NALM6 (cell line): Measurements from ENCODE around the gene C1orf127.

GRCh38 chr1:9388295-9388813 lies 95.7 kb downstream of the SPSB1 start:
- PRO-cap: no peak

- PRO-cap: no peak
These were observed 86.7 kb upstream of the SLC25A33 start for GRCh38 chr1:9452349-9453117.

DNA sequence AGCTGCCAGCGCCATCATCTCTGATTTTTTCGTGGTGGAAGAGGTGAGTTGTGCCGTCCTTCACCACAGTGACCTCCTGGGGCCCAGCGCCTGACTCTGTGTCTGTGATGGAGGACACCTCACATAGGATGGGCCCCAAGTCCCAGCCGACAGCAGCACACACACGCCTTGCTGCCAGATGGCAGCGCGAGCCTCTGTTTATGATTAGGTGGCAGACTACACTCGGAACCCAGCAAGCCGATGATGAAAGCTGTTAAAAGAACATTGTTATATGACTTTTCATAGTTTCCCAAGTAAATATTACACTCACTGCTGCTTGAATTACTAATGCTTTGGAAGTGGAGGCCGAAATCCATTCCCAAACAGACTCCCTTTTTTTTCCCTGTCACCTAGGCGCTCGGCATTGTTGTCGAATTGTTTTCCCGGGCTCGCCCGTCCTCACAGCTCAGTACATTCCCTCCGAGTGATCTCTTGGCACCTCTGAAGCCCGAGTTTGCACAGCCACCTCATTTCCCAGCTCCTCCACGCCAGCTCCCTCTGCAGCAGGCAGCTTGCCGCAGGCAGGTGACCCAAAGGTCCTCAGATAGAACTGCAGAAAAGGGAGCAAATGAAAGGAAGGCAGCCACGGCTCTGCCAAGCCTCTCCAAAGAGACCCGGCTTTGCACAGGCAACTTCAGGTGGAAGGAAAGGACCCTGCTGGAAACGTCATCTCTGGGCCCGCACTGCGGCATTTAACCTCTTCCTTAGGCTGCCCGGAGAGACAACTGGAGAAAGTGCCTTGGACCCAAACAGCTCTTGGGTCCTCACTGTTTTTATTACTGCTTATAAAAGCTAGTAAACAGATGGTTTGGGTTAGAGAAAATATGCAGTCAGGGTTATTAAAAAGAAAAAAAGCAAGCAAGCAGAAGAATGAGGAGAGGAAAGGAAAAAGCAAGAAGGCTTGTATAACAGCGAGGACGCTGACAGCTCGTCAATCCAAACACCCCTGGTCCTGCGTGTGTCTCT lies 72.2 kb upstream of the SLC25A33 start:
- PRO-cap: no peak

DNA sequence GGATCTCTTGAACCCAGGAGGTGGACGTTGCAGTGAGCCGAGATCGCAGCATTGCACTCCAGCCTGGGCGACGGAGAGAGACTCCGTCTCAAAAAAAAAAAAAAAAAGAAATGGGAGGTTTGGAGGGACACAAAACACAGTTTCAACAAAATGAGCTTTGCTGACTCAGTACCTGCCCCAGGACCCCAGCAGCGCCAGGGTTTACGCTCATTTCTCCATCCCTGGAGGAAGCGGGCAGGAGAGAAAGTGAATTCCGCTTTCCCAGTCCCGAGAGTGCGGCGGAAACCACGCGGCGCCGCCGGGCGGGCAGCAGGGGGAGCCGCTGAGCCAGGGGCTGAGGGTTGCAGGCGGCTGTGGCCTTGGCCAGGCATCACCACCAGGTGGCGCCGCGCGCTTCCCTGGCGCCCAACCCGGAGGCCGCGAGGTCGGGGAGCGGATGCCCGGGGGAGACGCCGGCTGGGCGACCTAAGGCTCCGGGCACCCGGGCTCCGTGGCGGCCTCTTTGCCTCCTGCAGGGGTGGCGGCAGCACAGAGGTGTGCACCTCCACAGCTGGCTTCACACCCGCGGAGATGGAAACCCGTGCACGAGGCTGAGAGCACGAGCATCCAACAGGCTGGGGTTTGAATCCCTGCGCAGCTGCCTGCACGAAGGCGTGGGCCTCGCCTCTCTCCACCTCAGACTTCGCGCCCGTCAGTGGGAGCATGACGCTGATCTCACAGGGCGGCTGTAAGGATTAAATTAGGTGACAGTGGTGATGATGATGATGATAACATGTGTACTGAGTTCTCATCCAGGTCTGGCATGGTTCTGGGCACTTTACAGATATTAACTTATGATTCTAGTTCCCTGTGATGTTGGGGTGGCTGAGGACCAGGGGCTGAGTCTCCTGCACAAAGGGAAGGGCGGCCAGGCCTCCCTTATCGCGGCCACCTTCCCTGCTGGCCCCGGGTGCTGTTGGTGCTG lies 24.4 kb upstream of the PIK3CD start:
- PRO-cap: no peak

DNA sequence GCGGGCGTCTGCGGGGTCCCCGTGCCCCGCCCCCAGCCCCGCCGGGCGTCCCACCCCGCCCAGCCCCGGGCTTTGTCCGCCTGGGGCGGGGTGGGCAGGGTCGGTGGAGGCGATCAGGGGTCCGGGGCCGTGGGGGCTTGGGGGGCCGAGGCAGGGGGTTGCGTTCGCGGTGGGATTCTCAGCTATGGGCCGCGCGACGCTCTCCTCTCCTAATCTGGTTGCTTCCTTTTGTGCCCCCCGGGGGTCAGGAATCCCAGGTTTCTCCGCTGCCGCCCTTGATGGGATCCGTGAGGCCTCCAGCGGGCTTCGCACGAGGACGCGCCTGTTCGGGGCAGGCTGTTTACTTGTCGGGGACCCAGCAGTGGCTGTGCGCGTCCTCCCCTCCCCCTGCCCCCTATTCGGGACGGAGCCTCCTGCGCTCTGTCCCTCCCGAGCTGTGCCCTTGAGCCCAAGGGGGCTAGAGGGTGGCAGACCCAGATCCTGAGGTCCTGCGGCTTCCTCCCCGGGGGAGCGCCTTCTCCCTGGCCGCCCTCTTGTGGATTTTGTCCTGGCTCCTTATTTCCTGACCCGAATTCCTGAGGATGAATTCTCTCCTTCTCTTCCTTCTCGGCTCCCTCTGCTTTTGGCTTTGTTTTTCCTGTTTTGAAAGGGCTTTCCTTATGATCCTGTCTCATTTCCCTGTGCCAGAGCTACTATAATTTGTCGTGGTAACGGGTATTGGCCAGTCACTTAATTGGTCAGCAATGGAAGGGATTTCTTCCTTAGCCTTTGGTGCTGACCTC lies 38.4 kb downstream of the PIK3CD start:
- PRO-cap: no peak

DNA sequence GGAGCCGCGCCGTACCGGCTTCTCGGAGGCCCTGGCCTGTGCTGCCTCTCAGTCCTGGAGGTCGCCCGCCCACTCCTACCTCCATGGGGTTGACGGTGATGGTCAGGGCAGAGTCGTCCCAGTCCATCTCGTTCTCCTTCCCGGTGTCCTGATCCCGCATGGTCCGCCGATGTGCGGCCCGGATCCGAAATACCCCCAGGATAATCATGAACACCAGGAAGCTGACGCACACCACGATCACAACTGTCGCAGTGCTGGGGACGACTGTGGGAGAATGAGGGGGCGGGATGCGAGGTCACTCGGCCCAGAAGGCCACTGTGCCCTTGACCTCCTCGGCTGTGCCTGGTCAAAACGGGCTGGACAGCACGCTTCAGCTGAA lies 79.6 kb downstream of the PIK3CD start:
- PRO-cap: no peak

GRCh38 chr1:9755074-9755387 lies 68.7 kb downstream of the CLSTN1 start:
- PRO-cap: no peak

GRCh38 chr1:9849903-9850449 lies 26.2 kb upstream of the CLSTN1 start:
- PRO-cap: bidirectional peak, plus-strand start at chr1:9850356, minus-strand start at chr1:9850223

GRCh38 chr1:9871955-9872622 lies 38.0 kb downstream of the CTNNBIP1 start:
- PRO-cap: no peak

DNA sequence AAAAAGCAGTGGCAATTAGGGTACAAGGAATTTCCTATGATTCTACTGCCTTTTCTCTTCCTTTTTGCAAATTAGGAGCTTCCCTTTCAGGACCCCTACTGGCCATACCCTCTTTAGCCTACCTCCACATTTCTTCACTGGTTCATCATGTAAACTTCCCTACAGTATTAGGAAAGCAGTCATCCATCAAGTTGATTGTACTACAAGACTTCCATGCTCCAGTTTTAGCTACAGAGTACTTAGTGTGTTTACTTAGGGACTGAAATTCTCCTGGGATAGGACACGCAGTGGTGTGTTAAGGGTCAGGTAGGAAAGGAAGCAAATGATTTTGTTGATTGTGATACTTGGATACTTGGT lies 1.7 kb downstream of the UBE4B start:
- PRO-cap: no peak

DNA sequence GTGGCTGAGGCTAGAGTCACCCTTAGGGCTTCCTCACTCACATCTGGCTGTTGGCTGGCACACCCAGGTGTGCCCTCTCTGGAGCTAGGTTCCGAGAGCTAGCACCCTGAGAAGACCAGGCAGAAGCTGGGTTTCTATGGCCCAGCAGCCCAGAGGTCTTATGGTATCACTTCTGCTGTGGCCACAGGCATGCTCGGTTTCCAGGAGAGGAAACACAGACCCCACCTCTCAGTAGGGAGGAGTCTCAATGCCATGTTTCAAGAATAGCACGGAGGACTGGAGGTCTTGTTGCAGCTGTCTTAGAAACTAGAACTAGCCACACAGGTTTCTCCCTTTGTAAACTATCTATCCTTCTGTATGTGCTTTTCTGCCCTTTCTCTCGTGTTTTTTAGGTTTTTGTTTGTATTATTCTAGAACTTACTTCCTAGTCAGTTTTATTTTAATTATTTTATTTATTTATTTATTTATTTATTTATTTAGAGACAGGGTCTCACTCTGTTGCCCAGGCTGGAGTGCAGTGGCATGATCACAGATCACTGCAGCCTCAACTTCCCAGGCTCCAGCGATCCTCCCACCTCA lies 20.5 kb upstream of the KIF1B start:
- PRO-cap: unidirectional peak, minus-strand start at position 162 of the sequence

DNA sequence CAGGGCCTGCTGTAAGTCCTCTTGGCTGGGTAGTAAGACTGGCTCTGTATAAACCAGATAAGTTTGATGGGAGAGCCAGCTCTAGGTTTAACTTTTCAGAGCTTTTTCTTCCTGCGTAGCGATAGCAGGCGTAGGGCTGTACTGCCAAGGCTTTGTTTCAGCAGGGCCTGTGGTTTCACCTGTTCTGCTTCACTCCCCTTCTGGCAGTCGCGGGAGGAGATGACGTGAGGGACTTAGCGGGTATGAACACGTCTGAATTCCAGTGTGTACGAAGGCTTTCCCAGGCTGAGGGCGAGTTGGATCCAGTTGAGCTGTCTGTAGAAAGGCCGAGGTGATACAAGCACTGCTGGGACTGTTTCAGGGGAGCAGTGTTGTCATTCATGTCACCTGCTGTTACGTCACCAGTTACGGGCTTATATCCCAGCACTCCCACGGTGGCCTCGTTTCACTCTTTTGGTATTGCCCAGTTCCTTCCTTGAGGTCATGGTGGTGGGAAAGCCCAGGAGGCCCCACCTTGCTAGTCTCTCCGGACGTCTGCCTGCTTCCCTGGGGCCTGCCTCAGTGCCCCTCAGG lies 21.2 kb downstream of the PEX14 start:
- PRO-cap: unidirectional peak, minus-strand start at position 143 of the sequence

- PRO-cap: no peak
These were observed 147.9 kb downstream of the PEX14 start for GRCh38 chr1:10622483-10623280.

GRCh38 chr1:10637327-10637886 lies 159.0 kb downstream of the CASZ1 start:
- PRO-cap: no peak

GRCh38 chr1:10665764-10666361 lies 130.6 kb downstream of the CASZ1 start:
- PRO-cap: no peak

DNA sequence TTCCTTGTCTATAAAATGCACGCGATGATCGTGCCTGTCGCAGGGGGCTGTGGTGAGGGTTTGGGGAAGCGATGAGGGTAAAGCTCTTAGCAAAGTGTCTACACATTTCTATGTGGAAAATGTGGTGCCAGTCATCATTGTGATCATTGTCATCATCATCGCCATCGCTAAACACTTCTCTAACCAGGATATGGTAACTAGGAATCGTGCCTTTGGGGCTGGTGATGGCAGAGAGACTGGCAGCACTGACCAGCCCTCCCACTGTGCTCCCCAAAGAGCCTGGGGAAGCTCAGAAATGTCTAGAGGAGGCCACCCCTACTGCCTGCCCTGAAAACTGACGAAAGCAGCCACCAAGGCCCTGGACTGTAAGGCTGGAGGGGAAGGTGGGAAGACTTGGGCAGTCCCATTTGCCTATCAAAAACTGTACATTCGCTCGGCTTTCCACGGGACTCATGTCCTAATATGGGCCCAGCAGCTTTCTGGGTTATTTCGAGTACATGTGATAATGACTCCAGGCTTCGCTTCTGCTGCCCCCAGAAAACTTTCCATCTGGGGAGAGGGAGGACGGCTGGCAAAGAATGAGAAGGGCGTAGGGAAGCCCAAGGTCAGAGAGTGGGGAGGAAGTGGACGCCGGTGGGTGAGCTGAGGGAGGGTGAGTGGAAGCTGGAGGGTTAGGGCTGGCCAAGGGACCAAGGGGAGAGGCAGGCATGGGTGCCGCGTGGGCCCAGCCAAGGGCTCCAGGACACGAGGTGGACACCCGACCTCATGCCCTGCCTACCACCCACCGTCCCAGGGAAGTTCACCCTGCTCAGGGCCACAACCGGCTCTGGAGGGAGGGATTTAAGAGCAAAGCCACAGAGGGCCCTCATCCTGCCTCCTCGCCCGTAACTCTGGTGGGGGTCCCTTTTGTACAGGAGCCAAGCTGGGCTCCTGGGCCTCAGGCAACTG lies 76.0 kb downstream of the CASZ1 start:
- PRO-cap: no peak

GRCh38 chr1:10789250-10790210 lies 6.9 kb downstream of the CASZ1 start:
- PRO-cap: no peak

GRCh38 chr1:10939995-10940536 lies 41.8 kb downstream of the C1orf127 start:
- PRO-cap: no peak

- PRO-cap: no peak
These were observed 2.4 kb downstream of the C1orf127 start for GRCh38 chr1:10979314-10980025.

- PRO-cap: no peak
These were observed at the start of gene C1orf127 for GRCh38 chr1:10981856-10982215. TSS of gene C1orf127 (minus strand) at chr1:10982076.